ENCODE measurements around the genes STAU1 and ZNFX1.

DNA sequence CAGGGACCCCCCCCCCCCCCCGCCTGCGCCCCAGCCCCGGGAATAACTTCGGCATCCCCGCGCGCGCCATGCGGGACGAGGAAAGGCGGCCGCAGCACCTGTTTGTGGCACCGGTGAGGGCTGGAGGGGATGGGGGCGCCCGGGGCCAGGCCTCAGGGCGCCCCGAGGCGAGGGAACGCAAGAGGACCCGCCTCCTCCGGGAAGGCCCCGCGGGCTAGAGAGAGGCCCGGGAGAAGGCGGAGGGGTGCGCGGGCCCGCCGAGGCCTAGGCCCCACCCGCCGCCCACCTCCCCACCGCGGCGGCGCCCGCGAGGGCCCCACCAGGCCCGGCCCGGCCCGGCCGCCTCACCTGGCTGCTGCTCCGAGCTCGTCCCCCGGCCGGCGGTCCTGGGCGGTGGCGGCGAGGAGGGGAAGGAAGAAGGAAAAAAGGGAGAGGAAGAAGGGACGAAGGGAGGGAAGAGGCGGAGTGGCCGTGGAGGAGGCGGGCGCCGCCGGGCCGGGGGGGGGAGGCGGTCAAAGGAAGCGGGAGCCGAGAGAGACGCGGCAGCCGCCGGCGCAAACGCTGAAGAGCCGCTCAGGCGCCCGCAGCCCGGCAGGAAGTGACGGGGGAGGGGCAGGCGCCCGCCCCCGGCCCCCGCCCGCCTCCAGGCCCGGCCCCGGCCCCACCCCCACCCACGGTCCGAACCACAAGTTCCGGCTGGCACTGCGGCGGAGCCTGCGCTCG, at the start of gene STAU1:
Gene STAU1 (minus strand): TSS at position 567 of the 723 bp plus-strand sequence.
- PRO-cap: unidirectional peak, minus-strand start at position 560 of the sequence; unidirectional peak, minus-strand start at position 600 of the sequence

DNA sequence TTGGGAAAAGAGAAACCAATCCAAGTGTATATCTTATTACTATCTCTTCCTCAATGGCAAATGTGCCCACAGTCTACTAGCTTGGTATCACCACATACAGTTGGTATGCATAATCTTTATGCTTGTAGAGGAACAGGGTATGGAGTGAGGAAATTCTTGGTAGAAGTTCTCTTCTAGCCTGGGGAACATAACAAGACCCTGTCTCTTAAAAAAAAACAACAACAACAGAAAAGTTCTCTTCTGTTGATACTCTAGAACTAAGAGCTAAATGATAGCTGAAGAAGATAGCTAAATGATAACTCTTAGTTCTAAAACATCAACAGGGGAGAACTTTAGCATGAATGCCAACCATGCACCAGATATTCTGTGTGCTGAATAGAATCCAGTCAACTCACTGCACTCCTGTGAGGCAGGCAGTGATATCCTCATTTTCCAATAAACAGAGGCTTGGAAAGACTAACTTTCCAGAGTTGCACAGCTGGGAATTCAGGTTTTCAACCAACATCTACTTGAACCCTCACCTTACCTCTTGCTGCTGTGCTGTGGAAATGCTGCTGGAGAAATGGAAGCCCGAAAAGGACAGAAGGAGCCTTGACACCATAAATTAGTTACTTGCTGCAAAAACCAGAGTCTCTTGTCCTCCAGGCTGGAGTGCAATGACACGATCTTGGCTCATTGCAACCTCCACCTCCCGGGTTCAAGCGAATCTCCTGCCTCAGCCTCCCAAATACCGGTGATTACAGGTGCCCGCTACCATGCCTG, 25.0 kb downstream of the DDX27 start:
- PRO-cap: no peak

- PRO-cap: no peak
Observed at GRCh38 chr20:49248106-49248542, 28.9 kb downstream of the DDX27 start.

- PRO-cap: bidirectional peak, plus-strand start at chr20:49278224, minus-strand start at chr20:49278057; bidirectional peak, plus-strand start at chr20:49278642, minus-strand start at chr20:49278428
Observed at GRCh38 chr20:49277837-49278535, at the start of gene ZNFX1. Gene ZNFX1, minus strand, starts transcription at chr20:49278057.

DNA sequence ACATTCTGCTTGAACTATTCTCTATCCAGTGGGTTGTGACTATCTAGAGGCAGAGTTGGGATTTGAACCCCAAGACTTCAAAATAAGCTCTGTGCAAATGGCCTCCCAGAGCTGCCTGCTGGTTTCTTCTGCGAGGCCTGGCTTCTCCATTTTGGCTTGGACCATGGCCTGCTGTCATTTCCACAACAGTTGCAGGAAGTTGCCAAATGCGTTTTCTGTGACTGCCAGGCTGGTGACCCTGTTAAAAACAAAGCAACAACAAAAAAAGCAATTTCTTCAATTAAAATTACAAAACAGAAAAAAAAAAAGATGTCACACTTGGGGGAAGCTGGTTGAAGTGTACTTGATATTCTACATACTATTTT, 20.0 kb upstream of the ZNFX1 start:
- PRO-cap: no peak

GRCh38 chr20:49483939-49484745, 1.7 kb upstream of the KCNB1 start:
- PRO-cap: no peak

DNA sequence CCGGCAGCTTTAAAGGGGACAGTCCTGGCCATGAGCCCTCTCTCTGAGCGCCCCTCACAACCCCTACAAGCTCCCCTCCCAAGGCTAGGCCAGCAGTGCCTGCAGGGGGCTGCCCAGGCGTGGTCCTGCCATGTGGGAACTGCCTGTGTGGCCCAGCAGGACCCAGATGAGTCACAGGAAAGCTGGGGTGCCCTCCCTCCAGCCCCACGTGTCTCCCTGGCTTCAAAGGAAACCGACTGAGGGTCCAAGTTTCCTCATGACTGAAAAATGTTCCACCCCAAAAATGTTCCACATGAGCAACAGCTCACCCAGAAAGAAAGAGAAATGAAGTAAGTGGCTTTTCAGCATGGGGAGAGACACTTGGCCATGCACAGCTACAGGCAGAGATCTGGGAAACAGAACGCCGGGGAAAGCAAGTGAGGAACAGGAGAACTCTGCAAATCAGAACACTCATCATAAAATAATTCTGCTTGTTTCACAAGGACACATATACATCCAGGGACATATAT, 28.3 kb upstream of the PTGIS start:
- PRO-cap: no peak

GRCh38 chr20:49611069-49611463, 43.1 kb upstream of the PTGIS start:
- PRO-cap: no peak

DNA sequence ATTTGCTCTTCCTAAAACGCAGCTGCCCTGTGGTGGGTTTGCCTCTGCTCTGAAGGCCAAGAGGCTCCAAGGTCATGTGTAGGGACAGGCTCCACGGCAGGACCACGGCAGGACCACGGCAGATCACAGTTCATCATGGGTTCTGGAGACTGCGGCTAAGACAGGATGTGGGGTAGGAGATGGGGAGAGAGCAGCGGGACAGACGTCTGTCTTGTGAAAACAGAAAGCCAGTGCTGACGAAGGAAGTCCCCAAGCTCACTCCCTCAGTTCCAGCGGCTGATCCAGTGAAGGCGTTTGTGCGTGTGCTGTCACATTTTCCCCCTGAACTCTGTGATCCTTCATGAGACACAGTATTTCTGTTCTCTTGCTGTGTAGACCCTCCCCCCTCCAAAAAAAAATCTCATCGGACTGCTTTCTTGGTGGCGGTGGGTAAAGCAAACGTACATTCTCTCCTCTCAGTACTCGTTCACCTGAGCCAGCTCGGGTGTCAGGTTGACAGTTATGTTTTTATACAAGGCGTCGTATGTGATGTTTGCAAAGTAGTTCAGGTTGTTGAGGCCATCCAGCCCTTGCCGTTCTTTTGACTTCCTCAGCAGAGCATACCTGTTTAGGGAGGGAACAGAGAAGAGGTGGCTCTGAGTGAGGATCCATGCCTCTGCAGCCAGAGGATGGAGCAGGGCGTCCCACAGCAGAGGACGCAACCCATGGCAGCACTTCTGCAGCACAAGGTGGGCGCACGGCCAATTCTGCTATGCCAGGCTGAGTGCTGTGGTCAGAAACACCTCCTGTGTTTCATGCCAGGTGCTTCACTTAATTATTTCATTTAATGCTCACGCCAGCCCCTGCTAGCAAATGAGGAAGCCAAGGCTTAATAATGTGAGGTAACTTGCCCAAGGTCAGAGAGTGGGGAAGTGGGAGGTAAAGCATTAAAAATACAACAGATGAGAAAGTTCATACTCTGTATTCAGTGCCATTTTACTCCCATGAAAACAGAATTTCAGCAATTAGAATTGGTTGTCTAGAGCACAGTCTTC, 68.2 kb upstream of the PTGIS start:
- PRO-cap: no peak

GRCh38 chr20:49690808-49691695, 22.6 kb downstream of the B4GALT5 start:
- PRO-cap: no peak

DNA sequence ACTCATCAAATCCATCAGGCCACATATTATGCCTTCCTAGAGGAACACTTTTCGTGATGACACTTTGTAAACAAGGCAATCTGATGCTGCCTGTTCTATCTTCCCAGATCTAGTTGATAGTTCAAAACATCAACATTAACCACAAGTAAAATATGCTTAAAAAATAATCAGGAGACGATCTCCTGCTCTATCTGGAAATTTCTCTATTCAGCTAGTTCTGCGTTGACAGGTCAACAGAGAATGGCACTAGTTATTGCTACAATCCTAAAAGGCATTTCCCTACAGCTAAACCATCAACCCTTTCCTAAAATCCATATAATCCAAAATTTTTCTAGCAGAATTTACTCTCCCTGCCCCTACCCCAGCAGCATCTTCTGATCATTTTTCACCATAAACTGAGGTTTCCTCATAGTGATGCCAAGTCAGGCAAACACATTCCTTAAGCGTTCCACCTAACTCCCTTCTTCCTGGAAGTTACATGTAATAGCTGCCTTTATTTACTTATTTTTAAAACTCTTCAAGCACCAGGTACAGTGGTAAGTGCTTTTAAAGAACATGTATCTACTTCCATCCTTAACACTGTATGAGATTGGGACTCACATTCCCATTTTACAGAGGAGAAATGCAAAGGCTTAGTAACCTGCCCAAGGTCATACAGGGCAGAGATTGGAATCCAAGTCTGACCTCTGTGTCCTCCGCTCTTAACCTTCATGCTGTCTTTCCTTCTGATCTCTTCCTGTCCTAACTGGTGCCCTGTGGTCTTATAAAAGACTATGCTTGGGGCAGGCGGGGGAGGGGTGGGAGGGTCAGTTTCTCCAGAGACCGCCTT, 1.8 kb downstream of the B4GALT5 start:
- PRO-cap: no peak

DNA sequence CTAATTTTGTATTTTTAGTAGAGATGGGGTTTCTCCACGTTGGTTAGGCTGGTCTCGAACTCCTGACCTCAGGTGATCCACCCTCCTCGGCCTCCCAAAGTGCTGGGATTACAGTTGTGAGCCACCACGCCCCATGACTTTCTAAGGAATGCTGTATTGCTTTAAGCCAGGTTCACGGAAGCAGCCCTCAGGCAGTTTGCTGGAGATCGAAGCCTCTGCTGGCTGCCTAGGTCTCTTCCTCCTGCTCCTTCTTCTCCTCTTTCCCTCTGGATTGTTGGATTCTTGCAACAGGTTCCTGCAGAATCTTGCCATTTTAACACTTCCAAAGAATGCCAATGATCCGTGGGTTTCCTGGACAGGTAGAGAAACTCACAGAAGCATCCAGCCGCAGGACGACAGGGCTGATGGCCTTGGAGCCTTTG, 29.3 kb upstream of the B4GALT5 start:
- PRO-cap: no peak

DNA sequence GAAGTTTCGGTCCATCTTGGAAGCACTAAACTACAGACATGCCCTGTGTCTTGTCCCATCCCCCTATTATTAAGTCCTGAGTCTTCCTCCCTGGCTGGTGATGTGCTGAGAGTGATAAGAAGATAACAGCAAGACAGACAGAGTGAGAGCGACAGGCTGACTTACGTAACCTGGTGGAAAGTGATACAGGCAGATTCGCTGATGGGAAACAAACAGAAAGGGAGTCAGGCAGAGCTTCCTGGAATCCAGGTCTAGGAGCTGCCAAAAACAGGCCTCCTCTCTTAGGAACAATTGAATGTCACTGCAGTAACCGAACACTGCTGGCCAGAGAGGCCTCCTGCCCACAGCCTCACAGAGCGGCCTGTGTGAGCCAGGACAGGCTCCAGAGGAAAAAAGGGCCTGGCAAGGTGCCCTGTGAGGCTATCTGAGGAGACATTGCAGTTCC, 34.1 kb upstream of the B4GALT5 start:
- PRO-cap: no peak

GRCh38 chr20:49806704-49807050, 6.0 kb upstream of the SLC9A8 start:
- PRO-cap: no peak

DNA sequence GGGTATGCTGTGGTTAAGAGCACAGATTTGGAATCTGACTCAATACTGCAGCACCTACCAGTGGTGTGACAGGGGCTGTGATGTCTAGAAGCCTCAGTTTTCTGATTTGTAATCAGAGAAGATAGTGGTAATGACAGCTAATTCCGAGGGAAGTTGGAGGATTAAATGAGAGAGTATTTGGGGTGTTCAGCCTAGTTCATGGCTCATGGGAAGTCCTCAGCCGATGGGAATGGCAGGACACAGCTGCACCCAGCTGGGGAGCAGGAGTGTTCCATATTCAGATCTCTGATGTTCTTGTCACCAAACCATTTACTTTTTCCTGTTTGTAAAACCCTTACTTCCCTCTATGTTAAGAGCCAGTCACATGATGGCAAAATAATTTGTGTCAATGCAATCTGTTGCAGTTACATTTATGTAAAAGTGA, 9.3 kb downstream of the SLC9A8 start:
- PRO-cap: no peak

DNA sequence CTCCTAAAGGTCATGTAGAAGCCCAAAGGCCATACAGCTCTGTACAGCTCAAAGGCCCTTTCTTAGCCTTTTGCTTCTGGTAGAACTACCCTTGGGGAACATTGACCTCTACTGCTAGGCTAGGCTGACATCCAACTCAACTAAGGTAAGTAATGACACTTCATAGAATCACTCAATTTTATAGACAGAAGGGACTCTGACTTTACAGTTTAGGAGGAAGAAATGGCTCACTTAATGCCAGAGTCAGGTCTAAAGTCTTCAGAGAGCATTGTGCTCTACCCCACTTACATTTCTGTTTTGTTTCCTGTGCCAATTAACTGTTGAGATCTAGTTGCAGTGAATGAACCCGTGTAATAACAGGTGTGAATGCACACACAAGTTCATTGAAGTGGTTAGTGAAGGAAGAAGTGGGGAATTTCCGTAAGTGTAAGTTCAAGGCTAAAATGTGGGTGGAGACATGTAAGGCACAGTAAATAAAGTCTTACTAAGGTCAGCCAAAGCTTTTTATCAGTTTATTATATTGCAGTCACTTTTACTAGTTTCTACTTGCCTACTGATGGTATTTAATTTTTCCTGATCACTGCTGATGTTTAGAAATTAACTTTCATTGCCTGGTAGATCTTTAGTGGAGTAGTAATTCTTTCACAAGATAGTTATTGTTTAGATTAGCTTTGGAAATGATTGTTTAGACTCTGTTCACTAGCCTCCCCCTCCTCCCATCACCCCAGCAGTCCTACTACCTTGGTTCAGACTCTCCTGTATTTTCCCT, 10.9 kb downstream of the SLC9A8 start:
- PRO-cap: no peak

- PRO-cap: no peak
Observed at GRCh38 chr20:49886407-49887123, 28.8 kb downstream of the SPATA2 start.

GRCh38 chr20:49923485-49924004, 8.2 kb upstream of the SPATA2 start:
- PRO-cap: no peak

DNA sequence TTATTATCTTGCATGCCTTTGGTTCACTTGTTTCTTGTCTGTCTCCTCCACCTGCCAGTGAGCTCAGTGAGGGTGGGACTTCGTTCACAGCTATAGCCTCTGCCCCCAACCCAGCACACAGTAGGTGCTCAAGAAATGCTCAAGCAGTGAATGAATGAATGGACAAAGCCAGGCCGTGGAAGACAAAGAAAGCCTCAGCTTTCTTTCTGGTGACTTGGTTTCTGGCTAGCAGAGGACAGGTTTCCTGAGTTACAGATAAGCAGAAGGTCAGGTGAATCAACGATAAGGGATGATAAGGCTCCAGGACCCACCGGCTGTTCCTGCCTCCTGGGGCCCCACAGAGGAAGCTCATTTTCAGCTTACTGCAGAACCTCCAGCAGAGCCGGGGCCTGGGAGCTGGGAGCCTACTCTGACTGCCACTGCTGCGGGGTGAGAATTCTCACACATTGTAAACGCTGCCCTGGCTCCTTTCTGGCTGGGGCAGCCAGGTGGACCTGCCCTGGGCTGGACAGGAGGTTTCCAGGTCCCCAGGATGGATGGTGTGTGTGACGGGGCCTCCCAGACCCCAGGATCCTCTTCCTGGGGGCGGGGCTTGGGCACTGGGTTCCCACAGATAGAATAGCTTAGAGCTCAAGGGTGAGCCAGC, 29.8 kb downstream of the SNAI1 start:
- PRO-cap: no peak

- PRO-cap: no peak
Observed at GRCh38 chr20:50136872-50137762, 16.4 kb downstream of the PEDS1 start.